Colon Carcinoma Metastatic in the Lung (tissue), 2 donors: ENCODE measurements around a stretch of chr12.

DNA sequence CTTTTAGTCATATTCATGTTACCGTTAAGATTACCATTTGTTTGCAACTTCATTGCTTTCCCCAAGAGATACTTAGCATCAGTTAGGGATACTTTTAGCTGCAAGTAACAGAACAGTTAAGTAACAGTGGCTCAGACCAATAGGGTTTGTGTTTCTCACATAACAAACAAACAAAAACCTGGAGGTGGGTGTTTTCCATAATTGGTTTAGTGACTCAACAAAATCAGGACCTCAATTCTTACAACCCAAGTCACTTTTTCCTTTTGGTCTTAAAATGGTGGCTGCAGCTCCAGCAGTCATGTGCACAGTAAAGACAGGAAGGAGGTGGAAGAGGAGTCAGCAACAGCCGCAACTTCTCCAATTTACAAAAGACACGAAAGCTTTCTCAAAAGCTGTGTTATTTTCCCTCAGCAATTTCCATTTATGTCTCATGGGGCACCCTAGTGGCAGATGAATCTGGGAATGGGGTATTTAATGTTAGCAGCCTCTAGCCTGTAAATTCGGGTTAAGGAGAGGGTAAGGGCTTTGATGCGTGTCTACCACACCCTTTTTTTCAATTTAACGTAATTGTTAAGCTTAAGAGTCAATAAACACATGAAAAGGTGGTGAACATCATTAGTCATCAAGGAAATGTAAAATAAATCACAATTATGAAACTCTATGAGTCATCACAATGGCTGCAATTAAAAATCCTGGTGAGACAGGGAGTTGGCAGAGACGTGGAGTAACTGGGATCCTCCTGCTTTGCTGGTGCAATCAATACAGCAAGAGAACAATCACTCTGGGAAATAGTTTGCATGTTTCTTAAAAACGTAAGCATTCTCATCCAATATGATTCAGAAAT lies 865.3 kb downstream of the TMEM132B start:
- PRO-cap, 2 experiments, result no peak in any of the 2 experiments

DNA sequence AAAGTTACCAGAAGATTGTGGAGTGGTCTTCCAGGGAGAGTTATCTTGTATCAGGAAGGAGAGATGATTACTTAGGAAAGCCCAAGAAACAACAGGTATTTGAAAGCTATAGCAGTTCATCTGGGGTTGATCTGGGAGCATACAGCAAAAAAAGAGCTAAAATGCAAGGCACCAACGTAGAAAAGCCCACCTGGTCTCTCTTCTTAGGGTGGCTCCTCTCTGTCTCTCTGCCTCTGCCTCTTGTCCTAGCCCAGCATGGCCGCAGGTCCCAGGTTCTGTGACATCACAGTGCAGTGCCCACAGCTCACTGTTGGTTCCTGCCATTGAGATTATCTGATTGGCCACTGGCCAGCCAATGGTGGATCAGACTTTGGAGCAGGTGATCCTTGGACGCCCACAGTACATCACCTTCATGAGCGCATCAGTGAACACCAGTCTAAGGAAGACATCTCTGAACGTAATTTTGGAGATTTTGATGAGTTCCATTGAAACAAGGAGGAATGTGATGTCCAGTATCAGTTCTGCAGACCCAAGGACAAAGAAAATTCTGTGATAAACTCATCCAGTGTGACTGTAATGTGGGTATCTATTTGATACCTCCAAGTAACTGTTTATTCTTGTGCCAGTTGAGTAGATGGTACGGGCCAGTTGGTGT lies 979.8 kb downstream of the TMEM132B start:
- PRO-cap, 2 experiments, result no peak in any of the 2 experiments

- PRO-cap, 2 experiments, result no peak in any of the 2 experiments
Measured at GRCh38 chr12:126787240-126787733, 1479.7 kb upstream of the TMEM132C start.

GRCh38 chr12:126845133-126845415 lies 1421.9 kb upstream of the TMEM132C start:
- PRO-cap, 2 experiments, result no peak in any of the 2 experiments

- PRO-cap, 2 experiments, result no peak in any of the 2 experiments
Measured at GRCh38 chr12:126876525-126876783, 1390.5 kb upstream of the TMEM132C start.

- PRO-cap, 2 experiments, result no peak in any of the 2 experiments
Measured at GRCh38 chr12:127205565-127206094, 1061.3 kb upstream of the TMEM132C start.

- PRO-cap, 2 experiments, result no peak in any of the 2 experiments
Measured at GRCh38 chr12:127283956-127284590, 982.9 kb upstream of the TMEM132C start.

GRCh38 chr12:127488948-127489262 lies 778.1 kb upstream of the TMEM132C start:
- PRO-cap, 2 experiments, result peak in 1 of 2 experiments; most common minus-strand start chr12:127489163 (in 1)

DNA sequence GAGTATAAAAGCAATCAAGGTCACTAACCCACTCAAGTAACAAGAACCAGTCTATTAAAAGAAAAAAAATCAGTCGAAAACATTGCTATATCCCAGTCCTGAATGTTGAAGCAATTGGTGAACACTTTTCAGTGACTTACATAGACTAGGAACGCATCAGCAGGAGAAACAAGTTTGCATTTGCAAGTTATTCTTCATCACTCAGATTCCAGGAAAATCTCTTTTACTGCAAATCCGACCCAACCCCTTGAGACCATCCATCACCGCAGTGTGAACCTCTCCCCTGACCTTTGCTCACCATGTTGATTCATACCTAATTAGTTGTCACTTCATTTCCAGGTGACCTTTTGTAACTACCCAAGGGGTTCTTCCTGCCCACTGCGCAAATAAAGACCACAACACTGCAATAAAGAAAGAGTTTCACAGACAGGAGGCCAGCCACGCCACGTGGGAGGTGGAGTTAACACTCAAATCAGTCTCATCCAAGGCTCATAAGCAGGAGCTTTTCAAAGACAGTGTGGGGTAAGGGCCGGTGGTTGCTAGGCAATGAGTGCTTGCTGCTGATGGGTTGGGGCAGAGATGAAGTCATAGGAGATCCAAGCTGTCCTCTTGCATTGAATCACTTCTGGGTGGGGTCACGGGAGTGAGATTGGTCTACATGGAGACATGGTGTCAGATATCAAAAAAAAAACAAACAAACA lies 241.3 kb upstream of the TMEM132C start:
- PRO-cap, 2 experiments, result peak in 1 of 2 experiments; most common plus-strand start position 415 of the sequence (in 1)

DNA sequence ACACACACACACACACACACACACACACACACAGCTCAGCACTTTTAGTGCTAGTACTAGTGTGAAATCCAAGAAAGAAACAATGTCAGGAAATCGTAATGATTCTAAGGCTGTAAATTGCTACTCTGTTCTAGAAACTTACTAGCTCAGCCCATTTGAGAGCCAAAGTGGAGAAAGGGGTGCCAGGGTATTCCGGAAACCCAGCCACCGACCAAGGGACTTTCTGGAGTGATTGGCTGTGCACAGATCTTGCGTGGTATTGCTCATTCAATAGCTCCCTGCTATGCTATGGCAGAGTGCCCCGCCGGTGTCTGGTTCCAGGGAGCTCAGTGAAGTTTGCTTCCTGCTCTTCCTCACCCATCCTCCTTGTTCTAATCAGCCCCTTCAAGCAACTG lies 219.9 kb downstream of the TMEM132C start:
- PRO-cap, 2 experiments, result no peak in any of the 2 experiments

DNA sequence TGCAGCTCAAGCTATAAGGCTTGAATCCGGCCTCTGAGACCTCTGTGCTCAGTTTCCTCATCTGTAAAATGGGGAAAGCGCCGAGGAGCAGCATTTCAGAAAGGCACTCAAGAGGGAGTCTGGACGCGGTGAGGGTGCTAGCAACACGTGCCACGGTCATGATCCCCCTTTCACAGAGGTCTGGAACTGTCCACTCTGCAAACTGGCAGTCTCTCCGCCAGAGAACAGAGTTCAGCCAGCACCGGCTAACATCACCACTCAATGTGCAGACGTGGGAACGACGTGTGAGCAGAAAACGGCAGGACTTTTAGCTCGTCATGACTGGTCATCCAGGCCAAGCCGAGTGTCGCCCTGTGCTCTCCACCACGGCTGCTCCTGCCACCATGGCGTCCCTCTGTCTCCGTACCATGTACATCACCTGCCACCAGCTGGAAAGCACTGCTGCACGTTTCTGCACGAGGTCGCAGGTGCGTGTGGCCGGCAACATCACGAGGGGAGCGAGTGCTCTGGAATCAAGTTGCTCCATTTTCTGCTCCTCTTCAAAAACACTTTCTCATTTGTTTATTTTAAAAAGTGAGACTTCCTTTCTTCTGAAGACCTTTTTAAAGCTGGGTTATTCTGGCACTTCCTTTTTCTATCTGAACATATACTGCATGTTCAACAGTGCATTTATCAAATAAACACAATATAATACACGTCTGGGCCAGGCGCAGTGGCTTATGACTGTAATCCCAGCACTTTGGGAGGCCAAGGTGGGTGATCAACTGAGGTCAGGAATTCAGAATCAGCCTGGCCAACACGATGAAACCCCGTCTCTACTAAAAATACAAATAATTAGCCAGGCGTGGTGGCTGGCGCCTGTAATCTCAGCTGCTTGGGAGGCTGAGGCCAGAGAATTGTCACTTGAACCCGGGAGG lies 28.1 kb downstream of the SLC15A4 start:
- PRO-cap, 2 experiments, result no peak in any of the 2 experiments

DNA sequence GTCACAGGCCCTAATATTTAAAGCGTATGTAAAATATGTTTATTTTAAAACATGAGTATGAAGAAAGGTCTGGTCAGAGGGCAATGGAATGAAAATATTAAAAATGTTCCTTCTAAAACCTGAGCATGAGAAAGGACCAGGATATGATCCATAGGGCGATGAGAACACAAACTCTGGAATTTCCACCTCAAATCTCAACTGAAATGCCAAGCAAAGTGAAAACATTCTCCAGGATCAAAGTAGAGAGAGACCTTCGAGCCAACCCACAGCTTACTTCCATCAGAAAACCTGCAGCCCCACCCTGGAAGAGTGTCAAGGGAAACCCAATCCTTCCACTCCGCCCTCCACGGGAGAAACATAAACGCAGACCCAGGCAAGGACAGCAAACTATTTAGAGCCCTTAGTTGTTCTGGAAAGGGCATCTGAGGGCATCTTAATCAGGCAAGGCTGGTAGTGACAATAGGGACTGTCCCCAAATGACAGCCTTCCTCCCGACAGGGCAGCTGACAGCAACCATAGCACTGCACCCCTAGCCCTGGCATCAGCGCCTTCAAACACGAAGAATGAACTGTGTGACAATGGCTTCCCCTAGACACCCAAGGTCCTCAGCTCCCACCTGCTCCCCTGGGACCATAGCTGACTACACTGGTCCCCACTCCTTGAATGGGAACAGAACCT lies 21.8 kb downstream of the SLC15A4 start:
- PRO-cap, 2 experiments, result no peak in any of the 2 experiments

DNA sequence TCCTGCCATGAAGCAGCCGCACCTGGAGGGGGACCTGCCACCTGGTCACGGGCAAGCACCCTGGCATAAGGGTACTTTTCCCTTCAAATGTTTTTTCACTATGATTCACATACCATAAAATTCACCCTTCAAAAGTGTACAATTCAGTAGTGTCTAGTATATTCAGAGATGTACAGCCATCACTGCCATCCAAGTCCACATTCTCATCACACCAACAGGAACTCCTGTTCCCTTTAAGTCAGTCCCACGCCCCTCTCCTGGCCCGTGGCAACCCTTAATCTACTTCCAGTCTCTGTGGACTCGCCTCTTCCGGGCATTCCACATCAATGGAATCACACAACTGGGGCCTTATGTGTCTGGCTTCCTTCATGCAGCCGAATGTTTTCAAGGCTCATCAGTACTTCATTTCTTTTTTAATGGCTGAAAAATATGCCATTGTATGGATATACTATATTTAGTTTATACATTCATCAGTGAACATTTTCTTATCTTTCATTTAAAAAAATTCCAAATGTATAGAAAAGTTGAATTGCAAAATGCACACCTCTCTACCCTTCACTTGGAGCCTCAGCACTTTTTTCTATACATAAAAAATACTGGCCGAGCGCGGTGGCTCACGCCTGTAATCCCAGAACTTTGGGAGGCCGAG lies 5.1 kb downstream of the SLC15A4 start:
- PRO-cap, 2 experiments, result no peak in any of the 2 experiments

DNA sequence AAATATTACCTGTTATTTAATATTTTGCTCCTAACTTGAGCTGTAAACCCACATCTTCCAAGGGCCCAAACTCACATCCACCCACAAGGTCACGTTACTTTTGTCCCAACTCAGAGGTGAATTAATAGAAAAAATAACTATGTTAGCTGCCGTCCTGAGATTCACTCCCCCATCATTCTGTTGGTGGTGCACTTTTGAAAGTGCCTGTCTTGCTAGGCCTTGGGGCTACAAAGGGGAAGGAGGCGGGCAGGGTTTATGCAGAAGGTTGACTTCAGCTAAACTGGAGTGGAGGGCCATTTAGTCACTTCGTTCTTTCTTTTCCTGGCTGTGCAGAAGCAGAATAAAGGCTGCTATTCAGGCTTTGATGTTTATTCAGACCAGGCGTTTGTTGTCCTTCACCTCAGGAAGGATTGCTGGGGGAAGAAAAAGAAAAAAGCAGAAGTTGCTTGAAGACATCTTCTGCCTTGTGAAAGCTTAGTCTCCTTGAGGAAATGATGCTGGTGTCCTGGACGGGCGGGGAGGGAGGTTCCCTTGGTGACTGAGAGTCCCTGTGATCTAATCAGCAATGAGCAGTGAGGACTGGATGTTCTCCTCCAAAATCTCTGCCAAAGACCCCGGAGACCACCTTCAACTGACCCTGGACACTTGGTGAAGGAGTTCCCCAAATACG lies 3.9 kb downstream of the GLT1D1 start:
- PRO-cap, 2 experiments, result no peak in any of the 2 experiments

DNA sequence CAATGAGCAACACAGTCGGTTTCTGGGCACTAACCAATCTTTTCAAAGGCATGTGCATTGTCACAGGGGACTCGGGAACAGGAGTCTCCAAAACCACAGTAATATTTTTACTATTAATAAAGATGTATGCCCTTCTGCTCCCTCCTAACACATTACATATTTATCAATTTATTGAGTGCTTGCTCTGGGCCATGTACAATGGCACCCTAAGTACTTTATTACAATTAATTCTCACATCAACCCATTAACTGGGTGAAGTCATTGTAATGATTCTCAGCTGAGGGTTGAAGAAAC lies 429.8 kb downstream of the TMEM132D start:
- PRO-cap, 2 experiments, result no peak in any of the 2 experiments

DNA sequence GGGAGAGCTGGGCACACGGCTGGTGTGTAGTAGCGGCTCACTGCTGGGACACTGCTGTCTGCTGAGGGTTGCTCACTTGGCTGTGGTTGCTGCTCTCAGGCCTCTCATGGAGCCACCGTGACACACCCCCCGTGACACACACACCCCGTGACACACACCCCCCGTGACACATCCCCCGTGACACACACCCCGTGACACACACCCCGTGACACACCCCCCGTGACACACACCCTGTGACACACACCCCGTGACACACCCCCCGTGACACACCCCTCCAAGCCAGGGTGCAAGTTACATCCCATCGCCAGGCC lies 42.8 kb upstream of the FZD10 start:
- PRO-cap, 2 experiments, result no peak in any of the 2 experiments

- PRO-cap, 2 experiments, result no peak in any of the 2 experiments
Measured at GRCh38 chr12:130801358-130801865, 37.6 kb downstream of the STX2 start.

- PRO-cap, 2 experiments, result no peak in any of the 2 experiments
Measured at GRCh38 chr12:130868366-130869097, 3.3 kb upstream of the RAN start.

DNA sequence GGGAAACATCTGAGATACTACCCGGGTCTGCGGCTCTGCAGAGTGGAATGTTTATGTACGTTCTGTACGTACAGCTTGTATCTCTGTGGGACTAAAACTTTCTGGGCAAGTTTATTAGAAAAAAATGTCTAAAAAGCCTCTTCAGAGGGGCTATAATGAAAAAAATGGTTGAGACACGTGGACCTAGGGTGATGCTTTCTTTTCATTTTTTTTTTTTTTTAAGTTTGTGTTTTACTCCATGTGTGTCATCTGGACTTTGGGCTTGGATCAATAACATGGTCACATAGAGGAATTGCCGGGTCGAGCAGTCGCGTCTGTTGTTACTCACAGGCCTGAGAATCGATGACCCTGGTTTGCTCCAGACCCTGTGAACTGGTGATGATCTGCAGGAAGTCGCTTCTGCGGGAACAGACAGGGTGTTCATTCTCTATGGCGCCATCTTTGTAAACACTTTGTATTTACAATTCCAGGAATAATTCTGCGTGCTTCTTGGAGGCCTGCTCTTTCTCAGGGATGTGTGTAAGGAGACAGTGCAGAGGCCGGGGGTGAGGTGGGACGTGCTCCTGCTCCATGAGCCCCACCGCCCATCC lies 58.5 kb downstream of the ADGRD1 start:
- PRO-cap, 2 experiments, result no peak in any of the 2 experiments

DNA sequence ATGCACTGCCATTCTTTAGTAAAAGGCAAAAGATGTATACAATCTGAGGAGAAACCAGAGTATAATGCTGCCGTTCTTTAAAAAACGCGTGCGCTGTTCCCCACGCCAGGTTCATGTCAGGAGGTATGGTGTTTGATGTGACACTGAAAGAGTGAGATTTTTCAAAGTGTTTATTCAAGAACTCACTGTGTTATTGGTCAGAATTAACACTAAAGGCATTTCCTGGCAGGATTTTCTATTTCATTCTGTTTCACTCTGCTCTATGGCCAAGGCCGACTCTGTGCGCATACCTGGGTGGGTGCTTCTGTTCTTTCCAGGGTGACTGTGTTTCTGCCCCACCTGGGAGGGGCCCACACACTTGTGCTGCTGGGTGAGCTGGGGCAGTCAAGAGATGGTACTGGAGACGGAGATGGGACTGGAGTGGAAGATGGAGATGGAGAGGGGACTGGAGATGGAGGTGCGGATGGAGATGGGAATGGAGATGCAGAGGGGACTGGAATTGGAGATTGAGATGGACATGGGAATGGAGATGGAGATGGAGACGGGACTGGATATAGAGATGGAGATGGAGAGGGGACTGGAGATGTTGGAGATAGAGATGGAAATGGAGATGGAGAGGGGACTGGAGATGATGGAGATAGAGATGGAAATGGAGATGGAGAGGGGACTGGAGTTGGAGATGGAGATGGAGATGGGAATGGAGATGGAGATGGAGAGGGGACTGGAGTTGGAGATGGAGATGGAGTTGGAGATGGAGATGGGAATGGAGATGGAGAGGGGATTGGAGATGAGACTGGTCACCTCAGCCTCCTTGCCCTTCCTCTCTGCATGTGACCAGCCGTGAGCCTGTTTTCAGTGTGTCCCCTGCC lies 61.4 kb downstream of the ADGRD1 start:
- PRO-cap, 2 experiments, result no peak in any of the 2 experiments